ENCODE measurements around a stretch of chr12.

- PRO-cap = no peak
Measured at GRCh38 chr12:105658265-105658931, 327.9 kb downstream of the C12orf75 start.

DNA sequence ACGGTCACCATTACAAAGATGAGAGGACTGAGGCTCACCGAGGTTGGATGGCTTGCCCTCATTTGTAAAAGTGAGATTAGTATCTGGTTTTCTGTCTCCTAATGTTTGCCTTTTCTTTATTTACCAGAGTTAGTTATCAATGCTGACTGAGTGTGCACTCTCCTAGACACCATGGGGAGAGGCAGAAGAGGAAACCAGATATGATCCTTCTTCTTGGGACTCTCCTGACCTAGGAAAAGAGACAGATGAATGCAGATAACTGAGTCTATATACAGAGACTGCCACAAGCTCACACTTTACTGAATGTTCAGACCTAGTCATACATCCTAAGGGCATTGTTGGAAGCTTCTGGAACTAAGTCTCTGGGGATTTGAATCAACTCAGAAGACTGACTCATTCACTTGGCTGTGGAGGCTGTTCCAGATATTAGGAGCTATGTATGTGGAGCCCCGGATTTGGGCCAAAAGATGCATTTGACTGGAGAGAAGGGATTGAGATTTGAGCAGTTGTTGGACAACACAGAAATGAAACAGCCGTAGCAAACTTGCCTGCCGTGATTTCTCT lies 397.0 kb downstream of the NUAK1 start:
- PRO-cap = no peak

DNA sequence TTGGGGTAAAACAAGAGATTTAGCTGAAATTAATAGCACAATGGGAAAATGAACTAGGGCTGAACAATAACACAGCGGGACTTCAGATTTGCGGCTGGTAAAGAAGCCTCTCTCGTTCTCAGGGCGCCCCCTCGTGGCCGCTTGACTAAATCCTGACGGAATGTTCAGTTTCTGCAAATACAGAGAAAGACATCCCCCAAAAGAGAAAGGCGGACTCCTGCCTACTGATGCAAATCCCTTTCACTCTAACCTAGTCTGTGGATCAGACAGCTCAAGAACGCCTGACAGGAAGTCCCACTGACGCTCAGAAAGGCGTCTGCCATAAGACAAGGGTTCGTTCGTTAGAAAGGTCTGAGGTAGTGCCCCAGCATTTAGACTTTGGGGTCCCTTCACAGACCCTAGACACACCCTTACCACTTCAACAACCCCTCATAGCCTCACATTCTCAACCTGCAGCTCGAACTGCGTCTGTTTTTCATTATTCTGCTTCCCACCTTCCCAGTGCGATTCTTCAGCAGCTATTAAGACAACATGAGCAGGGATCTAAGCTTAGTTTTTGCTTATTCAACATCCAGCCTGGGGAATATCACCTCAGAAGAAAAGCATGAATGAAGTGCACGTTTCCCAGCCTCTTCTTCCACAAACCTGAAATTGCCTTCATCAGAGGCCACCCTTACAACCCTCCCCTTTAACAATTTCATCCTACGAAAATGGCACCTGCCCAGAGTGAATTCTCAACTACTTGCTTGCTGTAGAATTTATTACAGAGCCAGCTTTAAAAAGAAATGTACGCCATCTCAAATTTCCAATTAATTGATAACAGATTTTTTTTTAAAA lies 2.3 kb downstream of the NUAK1 start:
- PRO-cap = unidirectional peak, plus-strand start at position 243 of the sequence

DNA sequence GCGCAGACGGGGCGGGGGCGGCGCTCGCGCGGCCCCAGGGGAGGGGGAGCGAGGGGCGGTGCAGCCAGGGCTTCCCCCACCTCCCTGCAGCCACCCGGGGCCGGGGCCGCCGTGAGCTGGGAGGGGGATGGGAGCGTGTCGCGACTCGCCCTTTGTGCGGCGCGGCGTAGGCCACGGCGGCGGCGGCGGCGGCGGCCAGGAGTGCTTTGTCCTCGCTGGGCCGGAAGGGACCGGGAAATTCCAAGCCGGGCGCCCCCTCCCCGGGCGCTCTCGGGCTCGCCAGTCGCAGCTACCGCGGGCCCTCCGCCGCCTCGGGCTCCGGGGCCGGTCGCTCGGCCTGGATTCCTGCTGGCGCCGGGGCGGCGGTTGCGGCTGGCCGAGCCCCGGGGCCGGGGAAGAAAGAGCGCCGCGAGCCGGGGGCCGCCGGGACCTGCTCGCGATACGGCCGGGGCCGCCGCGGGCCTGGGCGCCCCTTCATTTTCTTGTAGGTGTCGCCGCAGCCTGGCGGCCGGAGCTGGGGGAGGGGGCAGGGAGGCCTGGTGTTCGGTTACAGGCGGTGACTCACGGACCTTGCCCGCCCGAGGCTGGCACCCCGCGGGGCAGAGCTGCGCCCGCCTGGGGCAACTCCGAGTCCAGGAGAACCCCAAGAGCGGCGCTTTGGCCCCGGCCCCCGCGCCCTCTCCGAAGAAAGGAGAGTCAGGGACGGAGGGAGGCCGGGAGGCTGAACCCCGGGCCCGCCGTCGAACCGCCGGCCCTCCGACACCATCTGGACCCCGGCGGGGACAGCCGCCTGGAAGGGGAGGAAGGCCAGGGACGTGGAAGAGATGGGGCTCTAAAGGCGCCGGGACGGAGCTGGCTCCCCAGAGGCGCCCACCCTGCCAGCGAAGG lies 512 bp upstream of the NUAK1 start:
- PRO-cap = bidirectional peak, plus-strand start at position 282 of the sequence, minus-strand start at position 503 of the sequence

- PRO-cap = bidirectional peak, plus-strand start at chr12:106140069, minus-strand start at chr12:106140043
Measured at GRCh38 chr12:106139910-106140991, 1.5 kb upstream of the NUAK1 start.

GRCh38 chr12:106195411-106196344 lies 52.1 kb downstream of the CKAP4 start:
- PRO-cap = no peak

DNA sequence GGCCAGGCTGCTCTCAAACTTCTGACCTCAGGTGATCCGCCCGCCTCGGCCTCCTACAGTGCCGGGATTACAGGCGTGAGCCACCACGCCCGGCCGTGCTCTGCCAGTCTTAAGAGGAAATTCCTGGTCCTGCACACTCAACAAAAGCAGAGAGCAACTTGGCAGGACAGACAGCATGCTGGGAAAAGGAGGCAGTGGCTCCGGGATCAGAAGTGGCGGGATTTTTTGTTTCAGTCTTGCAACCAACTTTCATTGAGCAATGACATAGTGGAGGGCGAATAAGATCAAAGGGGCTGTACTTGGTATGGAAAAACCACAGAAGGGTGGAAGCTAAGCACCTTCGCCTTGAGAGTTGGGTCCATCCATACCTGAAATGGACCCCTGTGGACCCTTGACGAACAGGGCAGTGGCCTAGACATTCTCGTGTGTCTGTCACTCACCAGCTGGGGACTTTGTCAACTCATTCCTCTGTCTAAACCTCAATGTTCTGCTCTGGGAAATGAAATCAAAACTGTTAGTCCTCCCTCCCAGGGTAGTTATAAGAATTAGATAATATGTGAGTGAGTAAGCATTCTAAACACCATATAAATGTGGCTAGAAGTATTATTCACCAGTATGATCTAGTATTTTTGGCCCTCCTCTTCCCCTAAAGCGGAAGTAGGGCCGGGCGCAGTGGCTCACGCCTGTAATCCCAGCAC lies 1.9 kb downstream of the CKAP4 start:
- PRO-cap = no peak

- PRO-cap = bidirectional peak, plus-strand start at chr12:106247330, minus-strand start at chr12:106247163
Measured at GRCh38 chr12:106246785-106247198, 1.0 kb downstream of the CKAP4 start.

DNA sequence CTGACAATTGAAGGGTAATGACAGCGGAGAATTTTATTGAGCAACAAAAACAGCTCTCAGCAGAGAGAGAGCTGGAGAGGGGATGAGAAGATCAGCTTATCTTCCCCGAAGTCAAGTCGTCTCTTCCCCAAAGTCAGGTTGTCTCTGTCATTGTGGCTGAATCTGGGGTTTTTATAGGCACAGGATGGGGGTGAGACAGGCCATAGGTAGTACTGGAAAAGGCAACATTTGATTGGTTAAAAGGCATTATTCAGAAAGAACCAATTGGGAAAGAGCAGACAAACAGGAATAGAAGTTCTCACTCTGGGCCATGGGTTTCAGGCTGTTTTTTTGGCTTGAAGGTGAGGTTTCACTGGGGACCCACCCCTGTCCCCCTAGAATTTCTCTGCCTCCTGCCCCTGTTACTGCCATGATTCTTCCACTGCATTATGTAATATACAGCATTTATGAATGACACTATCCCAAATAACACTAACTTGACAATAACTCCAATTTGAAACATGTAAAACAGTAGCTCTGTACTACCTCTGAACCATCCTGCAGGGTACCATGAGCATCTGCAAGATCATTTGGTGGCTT lies 23.0 kb upstream of the TCP11L2 start:
- PRO-cap = no peak

DNA sequence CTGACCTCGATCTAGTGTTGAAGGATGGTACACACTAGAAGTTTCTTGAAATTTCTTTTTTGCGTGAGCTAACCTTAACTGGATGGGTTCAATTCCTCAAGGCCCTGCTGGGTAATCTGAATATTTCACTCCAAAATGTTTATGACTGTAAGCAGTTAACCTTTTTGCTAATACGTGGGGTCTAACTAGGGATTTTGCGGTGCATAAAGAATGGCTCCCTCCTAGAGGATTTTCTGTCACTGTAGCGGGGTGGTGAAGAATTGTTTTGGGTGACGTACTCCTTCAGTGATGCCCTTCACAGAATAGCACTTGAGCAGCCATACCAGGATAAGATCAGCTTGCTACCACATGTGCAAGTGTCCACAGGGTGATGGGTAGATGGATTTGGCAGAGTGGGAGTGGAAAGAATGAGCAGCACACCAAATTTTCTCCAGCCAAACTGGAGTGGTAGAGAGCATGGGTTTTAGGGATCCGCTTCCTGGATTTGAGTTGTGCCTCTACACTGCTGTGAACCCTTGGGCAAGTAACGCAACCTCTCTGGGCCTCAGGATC lies 2.2 kb downstream of the TCP11L2 start:
- PRO-cap = no peak

DNA sequence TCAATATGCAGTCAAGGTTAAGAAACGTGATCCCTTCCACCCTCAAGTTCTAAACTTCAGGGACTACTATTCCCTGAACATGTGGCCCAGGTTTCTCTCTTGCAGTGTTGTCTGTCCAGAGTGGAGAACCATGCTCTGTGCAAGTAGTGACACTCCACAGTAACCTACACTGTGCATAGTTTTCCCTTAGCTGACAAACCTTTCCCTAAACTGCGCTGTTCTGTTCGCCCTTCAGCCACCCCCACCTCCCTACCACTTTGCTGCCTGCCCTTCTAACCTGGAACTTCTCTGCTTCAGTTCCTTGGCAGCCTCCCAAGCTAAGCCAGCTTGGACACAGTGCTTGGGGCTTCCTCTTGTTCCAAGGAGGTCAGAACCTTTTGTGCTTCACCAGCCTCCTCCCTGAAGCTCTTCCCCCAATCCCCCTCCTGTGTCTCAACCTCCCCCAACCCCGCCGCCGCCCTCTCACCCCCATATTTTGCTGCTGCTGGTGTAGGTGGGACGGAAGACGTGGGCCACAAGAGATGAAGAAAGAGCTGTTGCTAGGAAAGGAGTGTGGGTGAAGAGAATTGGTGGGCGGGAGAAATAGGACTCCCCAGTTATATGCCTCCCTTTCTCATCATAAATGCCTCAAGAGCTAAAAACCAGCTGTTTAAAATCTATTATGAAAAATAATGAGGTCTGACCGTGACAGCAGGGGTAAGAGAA lies 8.1 kb upstream of the RIC8B start:
- PRO-cap = no peak

- PRO-cap = no peak
Measured at GRCh38 chr12:106767616-106768610, 6.6 kb upstream of the RIC8B start.

GRCh38 chr12:106838441-106838640 lies 63.9 kb downstream of the RIC8B start:
- PRO-cap = no peak

DNA sequence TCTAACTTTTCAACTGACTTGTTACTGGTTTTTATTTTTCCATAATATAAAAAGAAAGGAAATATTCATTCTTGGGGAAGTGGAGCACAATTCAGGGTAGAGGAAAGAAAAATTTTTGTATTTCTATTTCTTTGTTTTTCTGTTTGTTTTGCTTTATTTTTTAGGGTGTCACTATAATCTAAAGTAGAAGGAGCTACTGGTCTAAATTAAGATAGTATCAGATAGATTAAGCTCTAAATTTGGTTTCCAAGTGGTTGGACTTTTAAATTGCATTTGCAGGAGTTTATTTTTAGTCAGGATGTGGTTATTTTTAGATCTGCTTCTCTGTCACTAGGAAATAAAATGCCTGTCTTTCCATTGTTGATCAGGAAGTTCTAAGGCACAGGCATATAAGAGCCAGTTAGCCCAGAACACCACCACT lies 66.9 kb downstream of the RIC8B start:
- PRO-cap = no peak

- PRO-cap = no peak
Measured at GRCh38 chr12:107372044-107372702, 53.9 kb downstream of the ABTB3 start.

DNA sequence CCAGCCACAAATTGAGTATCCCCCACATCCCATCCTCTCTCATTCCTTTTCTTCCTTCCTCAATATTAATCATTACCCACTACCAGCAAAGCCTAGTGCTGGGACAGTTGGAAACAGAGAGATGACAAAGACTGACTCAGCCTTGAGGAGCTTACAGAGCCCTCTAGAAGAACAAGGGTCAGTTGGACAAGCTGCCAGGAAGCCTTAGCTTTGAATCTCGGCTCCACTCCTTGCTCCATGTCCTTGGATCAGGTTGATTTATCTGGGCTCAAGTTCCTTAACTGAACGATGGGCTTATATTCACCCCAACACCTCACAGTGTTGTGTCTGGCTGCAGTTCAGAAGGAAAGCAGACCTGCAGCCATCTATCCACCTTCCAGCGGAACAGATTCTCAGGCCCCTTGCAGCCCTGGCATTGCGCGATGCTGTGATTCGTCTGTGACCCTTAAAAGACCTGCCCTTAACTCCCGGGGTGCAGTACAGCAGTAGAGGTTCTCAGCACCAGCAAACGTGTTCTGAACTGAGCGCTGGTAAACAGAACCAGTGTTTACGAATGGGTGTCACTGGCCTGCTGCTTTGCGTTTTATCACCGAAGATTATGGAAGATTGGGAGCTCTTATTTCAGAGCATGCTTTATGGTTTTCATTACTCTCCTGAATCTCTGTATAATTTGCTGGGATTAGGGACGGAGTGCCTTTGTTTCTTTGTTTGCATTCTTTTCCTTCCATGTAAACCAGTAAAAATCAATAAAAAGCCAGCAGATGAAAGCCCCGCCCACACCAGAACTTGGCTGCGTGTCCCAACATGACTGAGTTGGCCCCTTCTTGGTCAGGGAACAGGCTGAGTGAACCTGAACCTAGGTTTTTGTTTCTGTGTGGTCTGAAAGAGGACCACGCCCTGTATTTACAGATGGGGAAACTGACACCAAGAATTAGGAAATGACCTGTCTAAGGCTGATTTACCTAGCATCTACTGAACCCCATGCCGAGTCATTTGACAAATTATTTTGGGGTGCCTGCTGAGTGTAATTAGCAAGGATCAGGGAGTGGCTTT lies 61.7 kb downstream of the ABTB3 start:
- PRO-cap = no peak

- PRO-cap = no peak
Measured at GRCh38 chr12:107657599-107658528, 27.7 kb upstream of the PWP1 start.

GRCh38 chr12:107660728-107661289 lies 24.8 kb upstream of the PWP1 start:
- PRO-cap = no peak

- PRO-cap = bidirectional peak, plus-strand start at chr12:107903897, minus-strand start at chr12:107903739
Measured at GRCh38 chr12:107903612-107904027, 129.1 kb downstream of the ASCL4 start.

- PRO-cap = no peak
Measured at GRCh38 chr12:108133438-108133971, 4.4 kb downstream of the WSCD2 start.